ENCODE data around the gene FARSB.

DNA sequence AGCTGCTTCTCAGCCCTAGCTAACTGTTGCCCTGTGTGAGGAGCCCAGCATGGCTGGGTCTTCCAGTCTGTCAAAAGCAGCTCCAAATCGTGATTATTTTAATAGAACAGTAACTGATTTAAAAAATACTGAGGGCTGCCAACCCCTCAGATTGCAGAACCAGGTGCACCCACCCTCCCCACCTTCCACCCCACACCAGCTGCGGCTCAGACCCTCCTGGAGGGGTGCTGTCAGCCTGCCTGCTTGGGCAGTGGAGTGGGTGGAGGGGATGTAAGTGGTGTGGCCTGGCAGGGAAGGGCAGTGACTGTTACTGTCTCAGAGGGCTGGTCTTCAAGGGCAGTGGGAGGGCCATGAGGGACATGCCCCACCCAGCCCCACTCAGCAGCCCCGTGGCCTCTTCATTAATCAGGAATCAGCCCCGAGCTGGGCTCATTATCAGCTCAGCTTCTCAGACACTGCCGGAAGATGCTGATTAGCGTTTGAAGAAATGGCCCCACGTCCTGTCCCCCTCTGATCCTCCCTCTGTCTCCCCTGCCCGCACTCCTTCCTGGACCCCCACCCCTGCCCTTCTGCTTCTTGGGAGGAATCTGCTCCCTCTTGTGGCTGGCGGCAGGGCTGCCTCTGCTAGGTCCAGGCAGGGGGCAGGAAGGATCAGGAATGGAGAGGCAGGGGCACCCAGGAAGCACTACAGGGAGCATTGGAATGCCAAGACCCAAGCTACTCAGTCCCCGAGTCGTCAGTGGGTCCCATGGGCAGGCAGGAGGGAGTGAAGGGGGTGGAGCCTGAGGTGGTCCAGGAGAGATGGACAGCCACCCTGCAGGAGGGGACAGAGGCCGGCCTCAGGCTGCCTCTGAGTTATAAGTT lies 6.8 kb downstream of the ASIC4 start:
- PRO-cap, result bidirectional peak, plus-strand start at position 595 of the sequence, minus-strand start at position 302 of the sequence; unidirectional peak, plus-strand start at position 644 of the sequence

GRCh38 chr2:219538575-219539444 lies 4.8 kb downstream of the CHPF start:
- PRO-cap, result no peak

DNA sequence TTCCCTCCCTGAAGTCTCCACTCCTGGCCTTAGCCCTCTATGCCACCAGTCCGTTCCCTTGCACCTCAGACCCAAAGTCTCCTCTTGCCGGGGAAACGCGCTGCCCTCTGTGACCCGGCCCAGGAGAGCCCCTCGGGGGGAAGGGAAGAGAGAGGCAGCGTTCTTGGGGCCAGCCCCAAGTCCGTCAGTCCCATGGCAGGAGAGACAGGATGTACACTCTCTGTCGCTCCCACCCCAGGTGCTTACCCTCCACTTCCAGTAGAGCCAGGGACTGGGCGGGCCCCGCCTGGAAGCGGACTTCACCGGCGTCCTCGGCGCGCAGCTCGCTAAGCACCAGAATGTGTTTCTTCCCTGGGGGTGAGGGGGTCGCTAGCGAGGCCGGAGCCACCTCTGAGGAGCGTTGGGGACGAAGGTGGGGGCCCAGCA lies 8.1 kb downstream of the TMEM198 start:
- PRO-cap, result no peak

GRCh38 chr2:219574445-219574925 lies 2.4 kb downstream of the INHA start:
- PRO-cap, result no peak

DNA sequence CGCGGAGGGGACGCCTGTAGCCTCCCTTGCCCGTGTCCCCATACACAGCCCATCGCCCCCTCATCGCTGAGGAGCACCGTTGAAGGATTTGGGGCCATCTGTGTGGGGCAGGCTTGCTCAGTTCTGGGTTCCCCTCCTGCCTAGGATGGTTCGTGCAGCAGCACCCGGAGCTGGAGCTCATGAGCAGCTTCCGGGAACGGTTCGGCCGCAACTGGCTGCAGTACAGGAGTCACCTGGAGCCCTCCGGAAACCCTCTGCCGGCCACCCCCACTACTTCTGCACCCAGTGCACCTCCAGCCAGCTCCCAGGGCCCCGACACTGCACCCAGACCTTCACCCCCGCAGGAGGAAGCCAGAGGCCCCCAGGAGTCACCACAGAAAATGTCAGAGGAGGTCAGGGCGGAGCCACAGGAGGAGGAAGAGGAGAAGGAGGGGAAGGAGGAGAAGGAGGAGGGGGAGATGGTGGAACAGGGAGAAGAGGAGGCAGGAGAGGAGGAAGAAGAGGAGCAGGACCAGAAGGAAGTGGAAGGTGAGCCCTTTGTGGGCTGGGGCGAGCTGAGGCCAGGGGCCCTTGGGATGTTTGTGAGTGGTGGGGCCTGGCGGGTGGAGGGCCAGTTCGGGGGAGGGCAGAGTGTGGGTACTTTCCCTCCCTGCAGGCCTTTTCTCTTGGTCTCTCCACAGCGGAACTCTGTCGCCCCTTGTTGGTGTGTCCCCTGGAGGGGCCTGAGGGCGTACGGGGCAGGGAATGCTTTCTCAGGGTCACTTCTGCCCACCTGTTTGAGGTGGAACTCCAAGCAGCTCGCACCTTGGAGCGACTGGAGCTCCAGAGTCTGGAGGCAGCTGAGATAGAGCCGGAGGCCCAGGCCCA lies 10.5 kb downstream of the STK11IP start:
- PRO-cap, result no peak

DNA sequence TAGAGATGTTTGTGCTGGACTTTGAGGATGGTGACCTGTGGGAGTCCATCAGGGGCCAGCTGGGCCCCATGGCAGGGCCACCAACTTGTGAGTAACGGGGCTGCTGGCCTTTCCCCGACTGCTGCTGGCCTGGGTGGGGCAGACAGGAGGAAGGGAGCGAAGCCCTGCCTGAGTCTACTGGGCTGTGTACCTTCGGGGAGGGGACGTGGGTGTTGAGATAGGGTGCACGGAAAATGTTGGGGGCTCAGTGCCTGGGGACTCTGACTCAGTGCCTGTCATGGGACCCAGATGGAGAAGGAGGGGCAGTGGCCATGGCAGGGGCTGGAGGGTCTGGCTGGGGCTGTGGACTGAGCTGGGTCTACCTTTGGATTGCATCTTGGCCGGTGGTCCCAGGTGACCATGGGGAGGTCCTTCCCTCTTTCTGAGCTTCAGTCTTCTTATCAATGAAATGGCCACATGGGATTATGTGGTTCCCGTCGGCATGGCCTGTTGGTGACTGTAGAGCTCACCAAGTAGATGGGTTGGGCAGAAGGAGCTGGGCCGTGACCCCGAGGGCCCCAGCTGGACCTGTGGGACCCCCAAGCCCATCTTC lies 4.0 kb downstream of the SLC4A3 start:
- PRO-cap, result no peak

DNA sequence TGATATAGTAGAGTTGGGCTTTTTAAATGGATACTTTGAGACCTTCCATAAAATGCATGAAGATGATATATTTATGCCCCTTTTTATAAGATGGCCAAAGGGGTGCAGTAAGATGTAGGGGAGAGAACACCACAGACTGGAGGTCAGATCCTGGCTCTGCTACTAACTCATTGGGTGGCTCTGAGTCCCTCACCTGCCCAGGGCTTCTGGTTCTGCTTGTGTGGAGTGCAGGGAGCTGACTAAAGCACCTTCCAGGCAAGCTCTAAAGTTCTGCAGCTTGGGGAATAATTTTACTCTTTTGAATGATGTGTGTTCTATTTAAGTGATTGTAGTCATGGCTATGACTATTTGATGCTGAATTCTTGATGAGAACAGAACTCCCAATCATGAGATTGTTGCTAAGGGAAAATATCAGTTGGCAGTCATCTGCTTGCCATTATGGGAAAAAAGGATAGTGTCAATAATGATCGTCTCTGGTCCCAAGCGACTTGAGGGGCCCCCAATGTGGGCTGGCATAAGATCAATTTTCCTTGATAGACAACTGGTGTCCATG lies 131.5 kb downstream of the SLC4A3 start:
- PRO-cap, result no peak

GRCh38 chr2:219769025-219770128 lies 141.9 kb downstream of the SLC4A3 start:
- PRO-cap, result no peak

DNA sequence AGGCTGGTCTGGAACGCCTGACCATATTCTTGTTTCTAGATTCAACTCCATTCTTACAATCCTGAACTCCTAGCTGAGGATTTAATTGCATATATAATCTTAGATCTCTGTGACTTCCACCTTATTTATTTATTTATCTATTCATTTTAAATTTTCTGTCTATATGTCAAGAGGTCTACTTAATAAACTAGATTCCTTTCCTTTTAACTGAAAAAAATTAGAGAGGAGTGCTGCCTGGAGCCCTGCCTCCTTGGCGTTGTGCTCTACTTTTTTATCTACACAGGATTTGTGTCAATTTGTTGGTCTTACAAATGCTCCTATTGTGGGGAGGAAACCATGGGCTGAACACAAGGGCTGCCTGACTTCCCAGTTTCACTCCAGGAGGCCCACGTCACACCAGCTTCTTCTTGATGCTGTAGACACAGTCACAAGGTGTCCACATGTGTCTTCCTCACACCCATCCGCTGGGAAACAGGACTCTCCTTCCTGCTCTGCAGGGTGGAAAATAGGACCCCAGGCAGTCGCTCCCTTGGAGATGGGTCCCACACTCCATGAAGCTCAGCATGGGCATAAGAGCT lies 468.3 kb downstream of the EPHA4 start:
- PRO-cap, result no peak

GRCh38 chr2:221571483-221572062 lies 531 bp downstream of the EPHA4 start:
- PRO-cap, result no peak

- PRO-cap, result no peak
Measured at GRCh38 chr2:222320925-222321272, 944 bp upstream of the ENSG00000288658 start.

DNA sequence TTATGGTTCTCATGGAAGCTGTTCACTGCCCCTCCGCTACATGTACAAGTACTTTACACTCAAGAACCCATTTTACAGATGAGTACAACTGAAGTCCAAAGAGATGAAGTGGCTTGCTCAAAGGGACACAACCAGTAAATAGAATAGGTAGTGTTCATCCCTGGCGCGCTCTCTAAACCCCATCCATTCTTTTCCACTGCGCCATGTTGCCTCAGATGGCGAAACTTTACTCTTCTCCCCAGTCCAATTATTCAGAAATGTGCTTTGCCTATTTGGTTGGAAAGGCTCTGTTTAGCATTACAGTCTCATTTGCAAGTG lies 60.6 kb downstream of the SGPP2 start:
- PRO-cap, result no peak

DNA sequence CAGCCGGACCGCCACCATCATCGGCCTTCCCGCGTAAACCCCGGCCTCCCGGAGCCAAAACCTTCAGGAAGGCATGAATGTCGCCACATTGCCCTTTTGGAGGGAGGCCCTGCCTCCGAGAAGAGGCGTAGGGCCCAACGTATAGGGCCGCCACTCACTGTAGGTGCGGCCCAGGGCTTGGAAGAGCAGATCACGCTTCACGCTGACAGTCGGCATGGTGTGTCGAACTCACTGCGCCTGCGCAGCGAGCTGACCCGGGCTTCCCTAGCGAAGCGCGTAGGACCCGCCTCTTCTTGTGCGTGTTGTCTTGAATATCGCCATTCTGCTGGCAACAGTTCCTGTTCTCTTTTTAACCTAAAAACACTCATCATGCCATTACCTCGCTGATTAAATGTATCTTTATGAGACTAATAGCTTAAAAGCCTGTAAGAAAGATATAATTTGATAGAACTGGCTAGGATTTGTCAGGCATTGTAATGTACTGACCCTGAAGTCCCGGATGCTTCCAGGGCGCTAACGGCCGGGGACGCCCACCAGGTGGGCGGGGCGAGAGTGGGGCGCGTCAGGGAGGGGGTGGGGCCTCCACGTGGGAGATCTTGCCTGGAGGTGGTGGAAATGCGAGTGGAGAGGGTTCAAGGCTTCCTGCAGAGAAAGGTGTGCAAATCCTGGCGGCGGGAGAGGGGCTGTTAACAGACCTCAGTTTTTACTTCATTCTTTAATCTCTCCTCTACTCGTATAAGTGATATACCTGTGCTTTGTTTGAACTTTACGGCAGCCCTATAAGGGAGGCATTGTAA lies at the start of gene FARSB:
Gene FARSB (minus strand): TSS at position 235 of the 797 bp plus-strand sequence.
- PRO-cap, result bidirectional peak, plus-strand start at position 565 of the sequence, minus-strand start at position 214 of the sequence

- PRO-cap, result no peak
Measured at GRCh38 chr2:222730288-222731043, 59.0 kb downstream of the MOGAT1 start.

GRCh38 chr2:222792336-222792941 lies 68.4 kb upstream of the ACSL3 start:
- PRO-cap, result no peak

DNA sequence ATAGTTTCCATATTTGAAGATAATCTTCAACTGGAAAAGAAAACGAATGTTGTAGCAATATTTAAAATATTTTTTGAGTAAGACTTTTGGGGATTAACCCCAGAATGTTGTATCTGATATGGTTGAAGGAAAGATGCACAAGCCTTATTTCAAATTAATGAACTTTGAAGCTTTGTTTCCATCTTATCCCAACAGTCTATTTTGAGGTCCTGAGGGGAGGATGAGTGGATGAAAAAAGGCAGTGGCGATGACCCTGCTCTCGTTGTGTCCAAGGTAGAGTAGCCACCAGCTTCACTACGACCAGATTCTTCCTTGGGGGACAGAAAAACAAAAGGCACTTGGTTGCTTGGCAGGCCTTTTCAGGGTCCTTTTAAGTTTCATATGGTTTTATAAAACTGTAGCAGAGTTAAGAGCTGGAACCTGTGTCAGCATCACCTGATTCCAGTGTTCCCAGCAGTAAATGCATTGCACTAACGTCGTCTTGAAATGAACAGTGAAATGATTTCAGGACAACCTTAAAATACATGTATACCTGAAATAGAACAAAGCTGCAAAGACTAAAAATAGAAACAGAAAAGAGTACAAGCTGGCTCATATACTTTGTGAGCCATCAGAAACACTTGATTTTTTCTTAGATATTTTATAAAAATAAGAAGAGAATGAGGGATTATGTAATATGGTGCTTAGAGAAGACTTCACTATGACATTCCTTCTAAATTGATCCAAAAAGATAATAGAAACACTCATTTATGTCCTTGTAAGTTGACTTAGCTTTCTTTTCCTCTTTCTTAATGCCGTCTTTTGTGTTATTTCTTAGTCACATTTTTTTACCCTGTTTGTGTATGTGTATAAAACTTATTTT lies 51.9 kb downstream of the ACSL3 start:
- PRO-cap, result no peak

DNA sequence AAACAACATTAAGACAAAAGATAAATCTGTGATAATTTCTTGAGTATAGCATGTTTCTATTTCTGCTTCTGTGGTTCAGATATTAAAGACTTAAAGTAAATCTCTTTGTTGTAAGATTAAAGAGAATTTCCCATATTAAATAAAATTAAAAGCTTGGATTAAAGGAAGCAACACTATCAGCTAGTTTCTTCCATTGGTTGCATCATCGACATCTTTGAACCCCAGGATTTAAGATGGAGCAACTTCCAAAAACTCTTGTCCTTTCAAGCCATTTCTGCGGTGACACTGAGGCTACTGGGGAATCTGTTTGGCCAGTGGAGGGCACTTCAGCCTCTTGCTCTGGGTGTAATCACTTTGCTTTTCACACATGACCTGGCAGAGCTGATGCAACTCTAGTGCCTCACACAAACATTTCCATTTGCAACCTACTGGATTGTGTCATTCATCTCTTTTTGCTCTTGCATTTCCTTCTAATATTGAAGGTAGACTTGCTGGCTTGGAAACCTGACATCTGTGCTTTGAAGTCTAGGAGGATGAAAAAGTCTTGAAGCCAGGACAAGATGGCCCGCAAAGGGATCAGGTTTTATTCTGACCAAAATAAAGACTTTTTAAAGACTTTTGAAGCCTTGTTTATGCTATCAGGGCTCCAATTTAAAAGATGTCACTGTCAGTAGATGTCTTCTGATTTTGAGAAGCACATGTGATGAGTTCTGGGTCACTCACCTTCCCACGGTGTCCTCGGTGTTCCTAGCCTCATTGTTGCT lies 70.0 kb upstream of the KCNE4 start:
- PRO-cap, result no peak

- PRO-cap, result no peak
Measured at GRCh38 chr2:223611073-223611459, 8.9 kb upstream of the SCG2 start.

GRCh38 chr2:223760050-223760469 lies 77.3 kb downstream of the AP1S3 start:
- PRO-cap, result no peak

DNA sequence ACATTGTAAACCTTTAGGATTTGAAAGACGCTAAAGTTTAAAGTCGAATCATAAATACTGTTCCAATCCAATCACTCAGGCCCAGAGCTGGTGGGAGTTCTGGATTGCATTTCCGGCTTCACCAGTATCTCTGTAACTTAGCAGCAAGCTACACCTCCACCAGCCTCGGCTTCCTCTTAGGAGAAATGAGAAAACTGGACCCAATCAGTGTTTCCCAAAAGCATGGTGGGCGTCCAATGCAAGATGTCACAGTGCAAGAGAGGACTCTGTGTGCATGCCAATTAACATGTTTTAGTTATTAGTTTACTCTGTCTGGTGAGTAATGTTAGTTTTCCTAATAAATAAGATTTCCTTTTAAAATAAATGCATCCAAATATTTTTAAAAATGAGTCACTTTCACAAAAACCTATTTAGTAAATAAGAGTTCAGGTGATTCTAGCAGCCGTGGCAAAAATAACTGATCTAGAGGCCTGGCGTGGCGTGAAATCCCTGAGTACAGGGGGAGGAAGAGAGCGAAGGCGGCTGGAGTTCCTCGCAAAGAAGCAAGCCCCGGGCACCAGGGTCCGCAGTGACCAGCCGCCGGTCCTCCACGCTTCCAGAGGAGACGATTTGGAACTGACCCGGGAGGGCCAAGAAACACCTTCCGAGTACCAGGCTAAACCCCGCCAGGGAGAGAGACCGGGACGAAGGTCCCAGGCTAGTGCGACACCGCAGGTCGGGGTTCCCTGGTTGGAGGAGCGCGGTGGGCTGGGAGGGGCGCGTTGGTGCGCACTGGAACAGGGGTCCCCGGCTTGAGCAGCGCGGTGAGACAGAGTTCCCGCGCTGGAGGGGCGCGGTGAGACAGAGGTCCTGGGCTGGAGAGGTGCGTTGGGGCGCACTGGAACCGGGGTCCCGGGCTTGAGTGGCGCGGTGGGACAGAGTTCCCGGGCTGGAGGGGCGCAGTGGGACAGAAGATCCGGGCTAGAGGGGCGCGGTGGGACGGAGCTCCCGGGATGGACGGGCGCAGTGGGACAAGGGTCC lies 1.1 kb downstream of the WDFY1 start:
- PRO-cap, result no peak

All from Metastatic Pancreatic Carcinoma in the Ovary (tissue), 1 donor.